LUHMES (cell line): Measurements from ENCODE around the genes FRMD7, GPC4, INTS6L and CT45A2.

- PRO-cap = no peak
Observed at GRCh38 chrX:130895459-130895658, 7.7 kb downstream of the ENOX2 start.

- PRO-cap = no peak
Observed at GRCh38 chrX:131157569-131158169, 99.5 kb downstream of the ARHGAP36 start.

- PRO-cap = no peak
Observed at GRCh38 chrX:132127592-132128028, at the start of gene FRMD7. Gene FRMD7 (minus strand): TSS chrX:132128020.

- PRO-cap = bidirectional peak, plus-strand start at chrX:132957563, minus-strand start at chrX:132957407
Observed at GRCh38 chrX:132956944-132957666, 1.3 kb downstream of the HS6ST2 start.

GRCh38 chrX:133188763-133188962, 29.5 kb downstream of the TFDP3 start:
- PRO-cap = no peak

DNA sequence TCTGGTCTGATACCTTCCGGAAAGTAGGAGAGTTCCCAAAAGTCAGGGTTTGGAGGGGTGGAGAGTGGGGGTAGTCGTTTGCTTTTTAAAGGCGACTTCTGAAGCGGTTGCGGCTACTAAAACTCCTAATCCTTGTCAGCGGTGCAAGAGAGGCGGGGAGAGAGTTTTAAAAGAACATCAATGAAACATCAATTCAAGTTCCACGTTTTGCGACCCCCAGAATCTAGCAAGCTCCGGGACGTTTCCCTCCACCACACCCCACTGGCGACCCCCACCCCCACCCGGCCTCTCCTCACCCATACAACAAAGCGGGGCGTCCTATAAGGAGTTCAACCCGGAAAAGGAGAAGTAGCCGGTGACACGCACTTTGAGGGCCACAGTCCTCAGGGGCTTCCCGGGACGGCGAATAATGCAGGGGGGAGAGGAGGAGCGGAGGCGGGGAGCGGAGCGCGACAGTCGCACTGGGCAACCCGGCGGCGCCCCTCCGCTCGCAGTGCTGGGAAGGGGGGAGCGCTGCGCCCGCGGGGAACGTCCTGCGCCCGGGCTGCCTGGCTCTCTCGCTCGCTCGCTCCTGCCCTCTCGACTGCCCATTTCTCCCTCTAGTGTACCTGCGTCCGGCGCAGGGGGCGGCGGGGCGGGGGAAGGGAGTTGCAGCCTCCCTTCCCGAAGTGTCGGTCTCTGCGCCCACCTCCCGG, 1.0 kb downstream of the GPC4 start:
- PRO-cap = no peak

- PRO-cap = unidirectional peak, minus-strand start at chrX:133415461; bidirectional peak, plus-strand start at chrX:133415782, minus-strand start at chrX:133415486
Observed at GRCh38 chrX:133415017-133416167, at the start of gene GPC4. Gene GPC4 (minus strand): TSS chrX:133415489.

- PRO-cap = no peak
Observed at GRCh38 chrX:133638221-133638635, 222.9 kb upstream of the GPC4 start.

GRCh38 chrX:134172332-134173071, 64.5 kb upstream of the CCDC160 start:
- PRO-cap = no peak

DNA sequence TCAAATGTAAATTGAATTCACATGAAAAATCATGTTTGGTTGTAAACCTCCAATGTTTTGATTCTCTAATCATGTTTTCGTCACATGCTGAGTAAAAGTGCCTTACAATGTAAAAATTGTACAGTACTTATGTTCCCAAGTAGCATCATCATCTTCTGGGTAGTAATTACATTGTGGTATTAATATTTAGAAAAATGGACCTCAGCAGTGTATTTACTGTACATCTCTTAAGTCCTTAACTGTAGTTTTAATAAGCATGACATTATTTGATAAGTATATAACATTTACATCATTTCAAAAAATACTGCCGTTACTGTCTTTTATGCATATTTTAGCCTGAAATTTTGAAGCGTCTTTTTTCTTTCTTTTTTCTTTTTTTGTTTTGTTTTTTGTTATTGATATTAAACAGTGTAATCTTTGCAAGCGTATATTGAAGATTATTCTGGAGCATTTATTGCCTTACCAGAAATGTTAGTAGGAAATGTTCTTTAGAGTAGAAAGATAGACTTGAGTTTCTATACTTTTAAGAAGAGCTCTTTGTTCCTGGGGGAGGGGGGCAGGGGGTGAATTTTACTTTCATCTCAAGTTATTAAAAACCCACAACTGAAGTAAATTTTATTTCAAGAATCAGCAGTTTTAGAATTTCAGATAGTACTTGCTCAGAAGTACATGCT, 32.1 kb upstream of the HPRT1 start:
- PRO-cap = no peak

GRCh38 chrX:134946986-134947423, 31.9 kb upstream of the MOSPD1 start:
- PRO-cap = no peak

GRCh38 chrX:134991582-134992610, 1.1 kb downstream of the SMIM10 start:
- PRO-cap = no peak

GRCh38 chrX:135360142-135360957, 15.8 kb downstream of the ZNF449 start:
- PRO-cap = no peak

- PRO-cap = no peak
Observed at GRCh38 chrX:135384053-135384556, 37.6 kb upstream of the SMIM10L2A start.

- PRO-cap = bidirectional peak, plus-strand start at chrX:135520659, minus-strand start at chrX:135520489
Observed at GRCh38 chrX:135520232-135521317, at the start of gene INTS6L. Gene INTS6L (plus strand): TSS chrX:135520660.

DNA sequence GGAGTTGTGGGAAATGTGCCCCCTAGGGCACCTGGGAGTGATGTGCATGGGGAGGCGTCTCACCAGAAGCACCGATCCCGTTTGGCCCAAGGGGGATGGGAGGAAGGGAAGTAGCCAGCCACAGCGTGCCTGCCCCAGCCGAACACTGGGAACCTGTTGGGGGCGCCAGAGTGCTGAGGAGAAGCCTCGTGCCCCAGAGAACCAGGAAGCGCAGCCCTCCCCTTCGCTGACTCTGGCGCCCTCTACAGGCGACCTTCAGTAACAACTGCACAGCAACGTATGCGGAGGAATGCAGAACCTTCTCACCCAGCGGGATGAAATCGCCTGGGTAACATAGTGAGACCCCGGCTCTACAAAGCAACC, at the start of gene CT45A2:
Gene CT45A2, minus strand, starts transcription at position 147 of the 363 bp plus-strand sequence.
- PRO-cap = no peak

DNA sequence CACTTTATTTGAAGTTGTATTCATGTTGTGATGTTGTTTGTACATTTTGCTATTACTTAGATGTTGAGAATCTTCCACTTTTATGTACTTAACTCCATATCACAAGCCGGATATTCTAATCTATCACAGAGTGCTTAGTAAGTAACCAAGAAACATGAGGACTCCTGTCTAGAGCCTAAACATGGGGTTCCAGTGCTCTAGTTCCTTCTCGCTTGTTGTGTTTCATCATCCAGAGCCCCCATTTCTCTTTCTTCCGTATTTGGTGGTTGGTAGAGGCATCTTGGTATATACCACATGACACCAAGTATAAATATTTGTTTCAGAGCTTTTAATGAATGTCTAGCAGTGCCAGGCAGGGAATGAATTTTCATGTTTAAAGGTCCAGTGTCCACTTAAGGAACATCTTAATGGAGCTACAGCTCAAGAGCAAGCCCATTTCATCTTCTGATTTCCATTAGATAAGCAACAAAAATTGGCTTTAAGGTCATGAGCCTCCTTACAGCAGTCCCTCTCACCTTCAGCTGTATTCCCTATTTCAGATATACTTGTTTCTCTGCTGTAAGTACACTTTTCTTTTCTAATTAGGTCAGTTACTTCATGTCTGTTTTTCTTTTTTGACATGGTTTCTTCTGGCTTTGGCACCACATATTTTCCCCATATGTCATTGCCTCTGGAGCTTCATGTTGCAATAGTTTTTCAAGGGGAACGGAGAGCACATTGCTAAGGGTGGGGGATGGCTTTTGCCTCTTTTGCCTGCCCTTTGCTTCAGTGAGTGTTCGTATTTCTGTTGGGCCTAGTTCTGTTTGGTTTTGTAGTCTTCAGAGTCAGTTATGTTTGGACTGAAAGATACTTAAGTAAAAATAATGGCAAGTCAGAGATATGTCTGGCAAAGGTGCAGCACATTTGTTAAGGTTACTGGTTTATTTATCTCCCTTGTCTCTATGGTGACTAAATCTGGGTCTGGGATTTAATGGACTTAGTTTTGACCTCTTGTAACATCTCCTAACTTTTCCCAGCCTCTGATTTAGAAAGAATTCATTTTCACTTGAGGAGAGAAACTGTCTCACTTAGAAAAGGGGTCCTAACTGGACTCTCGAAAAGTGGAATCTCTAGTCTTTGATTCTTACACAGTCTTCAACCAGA, 20.6 kb upstream of the FHL1 start:
- PRO-cap = no peak

DNA sequence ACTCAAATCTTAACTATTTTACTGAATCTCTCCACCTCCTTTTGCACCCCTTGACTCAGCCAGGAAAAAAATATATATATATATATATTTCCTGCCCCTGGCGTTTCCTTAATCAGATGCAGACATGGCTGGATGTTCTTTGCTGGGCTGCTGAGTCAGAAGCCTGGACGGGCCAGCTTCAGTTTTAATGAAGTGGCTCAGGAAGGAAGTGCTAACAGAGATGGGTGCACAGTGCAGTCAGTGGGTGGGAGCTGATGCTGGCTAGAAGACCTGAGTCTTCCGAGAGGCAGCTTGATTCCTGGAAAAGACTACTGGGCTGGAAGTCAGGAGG, 8.6 kb upstream of the CD40LG start:
- PRO-cap = no peak

- PRO-cap = no peak
Observed at GRCh38 chrX:137563277-137563604, 2.7 kb upstream of the ZIC3 start.

- PRO-cap = no peak
Observed at GRCh38 chrX:137568463-137569709, 3.0 kb downstream of the ZIC3 start.